Astrocyte (in vitro differentiated cells and primary cell): ENCODE measurements around a stretch of chr3.

GRCh38 chr3:142088146-142088885 is 61.0 kb downstream of the TFDP2 start:
- PRO-cap = no peak
- RRBS, 2 experiments = no CpG with 5 or more reads among the region's 11 CpGs

GRCh38 chr3:142148374-142148727 is 993 bp downstream of the TFDP2 start:
- PRO-cap = no peak
- RRBS, 2 experiments = no CpG with 5 or more reads among the region's 9 CpGs

DNA sequence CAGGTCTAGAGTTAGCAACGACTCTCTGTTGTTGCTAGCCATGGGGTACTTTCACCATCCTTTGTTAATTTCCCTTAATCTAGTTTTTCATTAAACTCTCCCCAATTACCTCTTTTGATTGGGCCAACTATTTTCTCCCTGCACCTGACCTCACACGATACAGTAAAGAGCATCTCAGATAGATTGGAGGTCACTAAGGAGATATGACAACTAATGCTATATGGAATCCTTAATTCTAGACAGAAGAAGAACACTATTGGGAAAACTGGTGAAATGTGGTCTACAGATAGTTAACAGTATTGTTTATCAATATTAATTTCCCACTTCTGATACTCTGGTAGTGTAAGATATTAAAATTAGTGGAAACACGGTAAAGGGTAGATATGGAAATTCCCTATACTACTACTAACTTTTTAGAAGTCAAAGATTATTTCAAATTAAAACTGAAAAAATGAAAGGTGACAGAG is 40.5 kb upstream of the XRN1 start:
- PRO-cap = no peak
- RRBS, 2 experiments = no CpG with 5 or more reads among the region's 3 CpGs

DNA sequence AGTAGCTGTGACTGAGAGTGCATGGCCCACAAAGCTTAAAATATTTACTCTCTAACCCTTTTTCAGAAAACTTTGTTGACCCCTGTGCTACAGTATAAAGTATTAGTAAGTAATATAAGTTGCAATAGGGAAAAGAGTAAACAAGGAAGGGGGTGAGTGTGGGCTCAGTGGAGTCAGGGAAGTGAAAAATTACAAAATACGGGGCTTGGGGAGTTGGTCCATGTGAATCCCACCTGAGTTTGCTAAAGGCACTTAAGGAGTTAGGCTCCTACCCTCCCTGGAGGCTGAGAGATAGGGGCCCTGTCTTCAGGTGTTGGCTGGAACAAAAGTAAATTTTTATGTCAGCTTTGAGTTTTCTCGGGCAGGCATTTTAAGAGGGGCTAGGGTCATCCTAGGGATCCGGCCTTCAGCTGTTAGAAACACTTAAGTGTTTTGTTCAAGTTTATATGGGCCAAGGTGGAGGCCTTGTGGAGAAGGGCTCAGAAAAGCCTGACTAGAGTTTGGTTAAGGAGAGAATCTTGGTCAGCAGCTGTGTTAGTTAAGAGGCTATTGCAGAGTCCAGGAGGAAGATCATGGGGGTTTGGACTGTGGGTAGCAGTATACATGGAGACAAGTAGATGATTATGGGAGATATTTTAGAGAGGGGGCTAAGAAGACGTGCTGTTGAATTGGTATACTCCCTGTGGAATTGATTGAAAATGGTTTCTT is 8.3 kb downstream of the TRPC1 start:
- PRO-cap = no peak
- RRBS, 2 experiments = no CpG with 5 or more reads among the region's 4 CpGs

DNA sequence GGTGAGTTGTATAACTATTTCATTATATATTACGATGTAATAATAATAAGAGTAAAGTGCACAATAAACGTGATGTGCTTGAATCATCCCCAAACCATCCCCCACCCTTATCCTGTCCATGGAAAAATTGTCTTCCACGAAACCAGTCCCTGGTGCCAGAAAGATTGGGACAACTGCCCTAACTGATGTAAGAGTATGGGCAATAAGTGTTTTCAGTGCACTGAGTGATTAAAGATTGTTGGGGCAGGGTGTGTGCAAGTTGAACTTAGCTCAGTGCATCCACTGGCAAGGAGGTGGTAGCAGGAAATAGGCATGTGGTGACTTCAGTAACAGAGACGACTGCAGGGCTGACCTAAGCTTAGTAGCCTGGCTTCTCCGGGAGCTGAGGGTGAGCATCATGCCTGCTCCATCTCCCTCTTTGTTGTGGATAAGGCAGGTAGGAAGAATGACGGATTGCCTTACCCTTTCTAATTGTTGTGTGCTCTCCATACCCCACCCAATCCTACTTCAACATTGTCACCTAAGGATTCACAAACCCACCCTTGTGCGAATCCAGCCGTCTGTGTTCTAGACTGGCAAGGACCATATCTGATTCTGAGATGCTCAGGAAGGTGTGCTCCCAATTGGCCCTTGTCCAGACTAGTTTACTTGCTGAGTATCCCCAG is 27.4 kb downstream of the PAQR9 start:
- PRO-cap = no peak
- RRBS, 2 experiments = no CpG with 5 or more reads among the region's 8 CpGs

DNA sequence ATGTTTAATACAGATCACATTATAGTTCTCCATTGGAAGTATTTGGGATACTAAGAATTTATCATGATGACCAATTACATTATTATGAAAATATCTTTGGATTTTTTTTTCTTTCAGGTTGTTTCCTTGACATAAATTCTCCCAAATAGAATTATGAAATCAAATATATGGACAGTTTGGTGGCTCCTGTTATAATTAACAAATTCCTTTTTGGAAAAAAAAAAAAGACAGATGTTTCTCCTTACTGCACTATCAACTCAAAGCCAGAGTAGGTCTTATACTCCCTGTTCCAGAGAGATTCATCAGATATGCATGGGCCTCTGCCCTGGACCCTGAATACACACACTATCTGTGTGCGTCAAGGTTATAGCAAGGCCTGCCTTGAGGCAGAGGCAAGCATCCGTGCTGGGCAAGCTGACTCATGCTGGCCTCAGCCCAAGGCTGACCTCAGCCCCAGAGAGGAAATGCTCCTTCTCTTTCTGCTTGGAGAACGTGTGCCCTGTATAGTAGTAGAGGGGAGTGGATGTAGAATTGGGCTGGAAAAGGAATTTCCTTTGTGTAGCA is 13.0 kb upstream of the PAQR9 start:
- PRO-cap = bidirectional peak, plus-strand start at position 361 of the sequence, minus-strand start at position 338 of the sequence
- RRBS, 2 experiments = no CpG with 5 or more reads among the region's 3 CpGs

DNA sequence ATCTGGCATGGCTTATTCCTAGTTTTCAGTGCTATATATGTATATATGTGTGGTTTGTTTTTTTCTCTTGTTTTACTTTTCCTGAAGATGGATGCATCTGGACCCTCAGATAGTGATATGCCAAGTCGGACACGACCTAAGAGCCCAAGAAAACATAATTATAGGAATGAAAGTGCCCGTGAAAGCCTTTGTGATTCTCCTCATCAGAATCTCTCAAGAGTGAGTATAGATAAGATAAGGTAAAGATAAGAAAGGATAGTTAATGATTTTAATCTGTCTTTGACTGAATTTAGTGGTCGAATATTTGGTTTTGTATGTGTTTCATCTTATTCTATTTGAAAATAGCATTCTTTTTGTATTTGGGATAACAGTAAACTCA is 10.8 kb downstream of the U2SURP start:
- PRO-cap = no peak
- RRBS, 2 experiments = no CpG with 5 or more reads among the region's 4 CpGs

- PRO-cap = no peak
- RRBS, 2 experiments = no CpG with 5 or more reads among the region's 2 CpGs
These were observed 243.1 kb downstream of the CHST2 start for GRCh38 chr3:143362567-143363197.

DNA sequence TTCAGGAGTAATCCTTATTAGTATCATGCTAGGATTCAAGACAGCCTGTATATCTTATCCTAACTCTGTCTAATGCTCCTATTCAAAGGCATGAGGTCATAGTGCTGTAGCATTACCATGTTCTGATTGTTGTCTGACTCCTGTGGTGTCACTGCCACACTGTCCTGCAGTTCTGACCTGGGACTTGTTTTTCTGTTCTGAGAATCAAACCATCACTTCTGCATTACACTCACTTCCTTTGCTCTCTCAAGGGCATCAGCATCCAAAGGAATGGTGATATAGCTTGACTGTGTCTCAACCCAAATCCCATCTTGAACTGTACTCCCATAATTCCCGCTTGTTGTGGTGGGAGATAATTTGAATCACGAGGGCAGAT is 146.6 kb downstream of the DIPK2A start:
- PRO-cap = no peak
- RRBS, 2 experiments = no CpG with 5 or more reads among the region's 2 CpGs

DNA sequence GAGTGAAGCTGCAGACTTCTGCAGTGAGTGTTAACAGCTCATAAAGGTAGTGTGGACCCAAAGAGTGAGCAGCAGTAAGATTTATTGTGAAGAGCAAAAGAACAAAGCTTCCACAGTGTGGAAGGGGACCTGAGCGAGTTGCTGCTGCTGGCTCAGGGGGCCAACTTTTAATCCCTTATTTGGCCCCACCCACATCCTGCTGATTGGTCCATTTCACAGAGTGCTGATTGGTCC is 937.9 kb downstream of the DIPK2A start:
- PRO-cap = no peak
- RRBS, 2 experiments = no CpG with 5 or more reads among the region's 1 CpG

GRCh38 chr3:146238847-146239658 is 11.9 kb downstream of the PLSCR4 start:
- PRO-cap = no peak
- RRBS, 2 experiments = no CpG with 5 or more reads among the region's 1 CpG

- PRO-cap = no peak
- RRBS, 2 experiments = no CpG with 5 or more reads among the region's 1 CpG
These were observed 34.3 kb downstream of the PLSCR1 start for GRCh38 chr3:146510005-146510511.

DNA sequence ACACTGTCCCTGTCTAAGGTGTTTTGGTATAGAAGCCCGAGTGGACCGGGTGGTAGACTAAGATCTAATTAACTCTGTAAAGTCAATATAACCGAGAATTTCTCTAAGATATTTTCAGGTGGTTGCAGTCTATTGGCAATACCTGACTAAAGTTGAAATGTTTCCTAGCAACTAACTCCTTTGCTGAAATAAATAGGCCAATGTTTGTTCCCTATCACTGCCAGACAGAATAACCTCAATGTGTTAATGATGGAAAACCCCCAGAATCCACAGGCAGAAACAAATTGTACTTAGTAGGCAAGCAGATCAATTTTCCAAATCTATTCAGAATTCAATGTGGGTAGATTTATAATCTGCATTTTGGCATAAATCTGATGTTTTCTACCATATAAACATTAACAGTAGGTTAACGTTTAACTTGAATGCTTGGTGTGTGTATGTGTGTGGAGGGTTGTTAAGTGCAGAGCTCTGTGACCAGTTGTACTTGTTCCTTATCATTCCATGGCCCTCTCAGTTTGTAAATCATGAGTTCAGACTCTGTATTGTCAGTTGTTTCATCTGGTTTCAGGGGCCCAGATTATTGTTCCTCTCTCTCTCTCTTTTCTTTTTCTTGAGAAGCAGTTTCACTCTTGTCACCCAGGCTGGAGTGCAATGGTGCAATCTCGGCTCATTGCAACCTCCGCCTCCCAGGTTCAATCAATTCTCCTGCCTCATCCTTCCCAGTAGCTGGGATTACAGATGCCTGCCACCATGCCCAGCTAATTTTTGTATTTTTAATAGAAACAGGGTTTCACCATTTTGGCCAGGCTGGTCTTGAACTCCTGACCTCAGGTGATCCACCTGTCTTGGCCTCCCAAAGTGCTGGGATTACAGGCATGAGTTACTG is 32.9 kb downstream of the PLSCR1 start:
- PRO-cap = unidirectional peak, minus-strand start at position 514 of the sequence
- RRBS, 2 experiments = no CpG with 5 or more reads among the region's 6 CpGs

- PRO-cap = no peak
- RRBS, 2 experiments = no CpG with 5 or more reads among the region's 2 CpGs
These were observed 298.6 kb upstream of the PLSCR5 start for GRCh38 chr3:146903759-146904168.

- PRO-cap = no peak
- RRBS, 2 experiments = no CpG with 5 or more reads among the region's 1 CpG
These were observed 14.6 kb downstream of the AGTR1 start for GRCh38 chr3:148712261-148712707.

DNA sequence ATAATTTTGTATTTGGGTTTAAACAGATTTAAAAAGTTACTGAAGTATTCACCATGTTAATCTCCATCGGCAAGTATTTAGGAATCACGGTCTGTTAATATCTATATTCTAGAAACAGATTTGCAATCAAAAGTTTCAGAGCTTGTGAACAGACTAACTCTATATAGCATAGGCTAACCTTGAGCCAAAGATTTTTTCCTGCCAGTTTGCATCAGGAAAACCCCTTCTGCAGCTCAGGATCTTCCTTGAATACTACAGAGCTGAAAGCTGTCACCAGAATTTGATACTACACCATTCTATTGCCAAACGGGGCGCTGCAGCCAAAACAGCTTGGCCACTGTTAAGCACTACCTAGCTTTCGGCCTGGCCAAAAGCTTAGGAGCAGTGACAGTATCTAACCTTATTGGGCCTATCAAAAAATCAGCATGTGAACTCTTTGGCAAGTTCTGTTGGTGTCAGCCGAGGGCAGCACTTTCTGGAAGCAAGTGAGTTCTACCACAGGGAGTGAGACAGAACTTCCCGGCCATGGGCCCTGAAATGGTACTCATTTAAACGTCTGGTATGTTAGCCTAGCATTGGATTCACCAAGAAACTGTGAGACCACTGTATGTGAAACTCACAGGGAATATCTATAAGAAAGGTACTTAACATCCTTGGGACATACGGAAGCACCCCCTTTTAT is 16.1 kb upstream of the GYG1 start:
- PRO-cap = no peak
- RRBS, 2 experiments = no CpG with 5 or more reads among the region's 9 CpGs

DNA sequence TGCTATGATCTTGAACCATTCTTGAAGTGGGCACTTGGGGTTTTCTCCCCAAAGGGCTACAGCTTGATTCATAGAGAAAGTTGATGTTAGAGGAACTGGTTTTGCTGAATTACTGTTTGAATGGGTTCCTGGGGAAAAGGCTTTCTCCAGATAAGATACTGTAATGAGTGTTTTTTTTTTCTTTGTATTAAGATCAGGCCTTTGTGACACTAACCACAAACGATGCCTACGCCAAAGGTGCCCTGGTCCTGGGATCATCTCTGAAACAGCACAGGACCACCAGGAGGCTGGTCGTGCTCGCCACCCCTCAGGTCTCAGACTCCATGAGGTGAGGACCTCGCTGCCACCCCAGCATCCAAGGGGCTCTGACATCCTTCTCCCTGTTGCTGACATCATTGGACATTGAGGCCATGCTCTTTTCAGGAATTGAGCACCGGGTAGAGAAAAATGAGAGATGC is 2.6 kb downstream of the GYG1 start:
- PRO-cap = no peak
- RRBS, 2 experiments = no CpG with 5 or more reads among the region's 6 CpGs

GRCh38 chr3:149179855-149180616 is 41.6 kb downstream of the CP start:
- PRO-cap = no peak
- RRBS, 2 experiments = no CpG with 5 or more reads among the region's 7 CpGs

DNA sequence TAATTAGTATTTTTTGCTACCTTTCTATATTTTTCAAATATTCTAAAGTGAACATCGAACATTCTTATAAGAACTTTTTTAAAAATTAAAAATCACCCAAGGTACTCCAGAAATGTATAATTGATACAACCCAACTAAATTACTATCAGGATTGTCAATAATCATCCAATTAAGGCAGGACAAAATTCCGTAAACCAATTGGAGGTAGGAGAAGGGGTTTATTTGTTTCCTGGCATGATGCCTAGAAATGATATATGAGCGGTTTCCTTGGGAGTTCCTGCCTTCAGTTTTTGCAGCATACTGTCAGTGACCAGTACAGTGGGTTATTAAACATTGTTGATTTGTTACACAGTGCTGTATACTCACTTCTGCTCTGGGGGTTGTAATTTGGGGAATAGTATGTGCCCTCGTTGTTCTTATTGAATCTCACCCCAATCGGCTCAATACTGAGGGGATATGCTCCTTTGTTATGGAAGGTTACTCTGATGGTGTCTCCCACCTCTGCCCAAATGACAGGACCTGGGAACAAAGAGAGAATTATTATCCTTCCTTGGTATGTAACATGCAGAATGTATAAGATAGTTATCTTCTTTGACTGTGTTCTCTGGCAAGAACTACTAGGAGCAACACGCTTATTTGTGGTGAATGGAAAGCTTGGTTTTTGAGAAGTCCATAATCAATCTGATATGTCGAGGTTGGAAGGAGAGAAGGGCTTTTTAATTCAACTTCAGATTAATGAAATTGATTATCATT is 22.1 kb downstream of the CP start:
- PRO-cap = no peak
- RRBS, 2 experiments = no CpG with 5 or more reads among the region's 7 CpGs

DNA sequence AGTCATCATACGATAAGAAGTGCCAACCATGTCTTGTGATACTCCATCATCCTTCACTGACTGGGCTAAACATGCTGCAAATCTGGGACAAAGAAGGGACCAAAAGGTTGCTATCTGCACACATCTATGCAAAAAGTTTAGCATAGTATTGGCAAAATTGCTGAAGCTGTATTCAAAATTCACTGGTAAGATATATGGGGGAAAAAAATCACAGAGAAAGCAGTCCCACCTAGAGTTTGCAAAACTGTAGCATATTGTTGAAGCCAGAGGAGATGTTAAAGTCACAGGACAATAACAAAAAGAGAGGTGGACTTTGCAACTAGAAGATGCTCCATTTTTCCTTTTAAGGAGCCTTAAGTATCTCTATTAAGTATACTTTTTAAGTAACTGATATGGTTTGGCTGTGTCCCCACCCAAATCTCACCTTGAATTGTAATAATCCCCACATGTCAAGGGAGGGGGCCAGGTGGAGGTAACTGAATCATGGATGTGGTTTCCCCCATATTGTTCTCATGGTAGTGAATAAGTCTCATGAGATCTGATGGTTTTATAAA is 2.6 kb downstream of the CP start:
- PRO-cap = no peak
- RRBS, 2 experiments = no CpG with 5 or more reads among the region's 1 CpG